ENCODE measurements around a stretch of chr4.

DNA sequence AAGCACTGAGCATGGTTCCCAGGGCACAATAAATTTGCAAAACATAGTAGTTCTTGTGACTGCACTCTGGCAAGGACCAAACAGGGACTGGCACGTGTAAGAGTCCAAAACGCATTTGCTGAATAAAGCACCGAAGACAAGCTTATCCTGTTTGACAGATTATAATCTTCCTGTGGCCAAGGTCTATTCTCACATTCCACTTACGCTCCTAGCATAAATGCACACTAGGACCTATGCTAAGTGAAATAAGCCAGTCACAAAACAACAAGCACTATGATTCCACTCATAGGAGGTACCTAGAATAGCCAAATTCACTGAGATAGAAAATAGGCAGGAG lies 77.4 kb downstream of the IRF2 start:
- PRO-cap: no peak

- PRO-cap: no peak
These were observed 72.6 kb downstream of the IRF2 start for GRCh38 chr4:184401457-184402375.

- PRO-cap: no peak
These were observed 66.4 kb downstream of the IRF2 start for GRCh38 chr4:184407783-184408582.

DNA sequence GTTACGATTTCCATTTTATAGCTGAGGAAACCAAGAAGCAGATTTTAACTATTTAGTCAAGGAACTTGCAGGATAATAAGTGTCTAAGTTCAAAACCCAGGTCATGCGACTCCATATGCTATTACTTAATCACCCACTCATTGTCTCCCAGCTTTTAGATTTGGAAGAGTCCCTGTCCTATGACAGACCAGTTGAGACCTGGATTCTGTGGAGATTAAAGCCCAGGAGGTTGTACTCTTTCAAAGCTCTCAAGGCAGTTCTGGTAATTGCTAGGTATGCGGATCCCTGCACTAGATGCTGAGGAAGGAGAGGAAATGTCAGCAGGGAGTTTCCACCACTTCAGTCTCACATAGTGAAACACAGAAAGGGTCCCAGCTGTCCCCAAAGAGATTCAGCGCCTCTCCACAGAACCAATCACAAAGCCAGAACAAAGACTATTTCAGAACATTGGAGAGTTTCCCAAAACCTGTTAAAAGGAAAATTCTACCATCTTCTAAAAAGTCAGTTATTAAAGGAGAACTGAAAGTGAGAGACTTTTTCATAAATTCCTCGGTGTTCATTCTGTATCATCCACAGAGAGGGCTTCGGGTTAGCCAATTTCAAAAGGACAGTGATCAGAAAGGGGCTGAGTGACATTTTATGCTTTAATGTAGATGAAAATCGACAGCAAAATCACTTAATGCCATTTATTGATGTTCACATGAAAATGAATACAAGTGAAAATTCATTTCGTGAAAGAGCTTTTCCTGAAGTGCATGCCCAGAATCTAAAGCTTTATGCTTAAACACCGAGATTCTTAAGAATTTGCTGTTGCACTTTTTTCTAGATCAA lies 53.3 kb downstream of the IRF2 start:
- PRO-cap: no peak

- PRO-cap: no peak
These were observed 892 bp downstream of the IRF2 start for GRCh38 chr4:184473402-184473913.

DNA sequence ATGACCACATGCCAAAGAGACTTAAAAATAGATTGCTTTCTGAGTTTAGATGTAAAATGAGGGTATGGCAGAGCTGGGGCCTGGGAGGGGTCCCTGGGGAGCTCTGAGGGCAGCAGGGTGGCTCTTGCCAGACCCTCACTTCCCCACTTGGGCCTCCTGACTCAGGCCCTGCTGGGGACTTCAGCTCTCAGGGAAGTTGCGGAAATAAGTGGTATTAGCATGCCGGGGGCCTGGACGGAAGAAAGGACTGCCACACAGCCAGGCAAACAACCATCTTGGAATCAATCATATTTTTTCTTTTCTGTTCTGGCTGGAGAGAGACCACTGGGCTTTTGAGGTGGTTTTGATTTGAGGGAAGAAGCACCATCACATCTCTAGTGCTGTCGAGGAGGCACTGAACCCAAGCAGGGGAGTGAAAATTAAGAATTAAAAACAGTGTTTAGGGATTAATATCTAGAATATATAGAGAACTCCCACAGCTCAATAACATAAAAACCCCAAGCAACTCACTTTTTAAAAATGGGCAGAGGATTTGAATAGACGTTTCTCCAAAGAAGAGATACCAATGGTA lies 19.1 kb upstream of the CENPU start:
- PRO-cap: no peak

GRCh38 chr4:184782052-184782697 lies 43.6 kb downstream of the ACSL1 start:
- PRO-cap: no peak

DNA sequence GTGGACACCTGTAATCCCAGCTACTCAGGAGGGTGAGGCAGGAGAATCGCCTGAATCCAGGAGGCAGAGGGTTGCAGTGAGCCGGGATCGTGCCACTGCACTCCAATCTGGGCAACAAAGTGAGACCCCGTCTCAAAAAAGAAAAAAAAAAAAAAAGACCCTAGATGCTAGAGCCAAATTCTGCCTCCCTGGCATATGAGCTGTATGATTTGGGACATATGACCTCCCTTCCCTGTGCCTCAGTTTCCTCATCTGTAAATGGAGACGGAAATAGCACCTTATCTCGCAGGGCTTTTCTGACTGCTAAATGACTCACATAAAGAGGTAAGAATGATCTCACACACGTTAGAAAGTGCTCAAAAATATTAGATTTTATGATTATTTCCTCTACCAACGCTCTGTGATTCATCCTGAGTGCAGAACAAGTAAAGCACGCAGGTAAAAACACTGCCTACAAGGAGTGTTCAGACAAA lies 21.3 kb downstream of the ACSL1 start:
- PRO-cap: no peak

- PRO-cap: no peak
These were observed 20.4 kb downstream of the ACSL1 start for GRCh38 chr4:184805193-184805984.

DNA sequence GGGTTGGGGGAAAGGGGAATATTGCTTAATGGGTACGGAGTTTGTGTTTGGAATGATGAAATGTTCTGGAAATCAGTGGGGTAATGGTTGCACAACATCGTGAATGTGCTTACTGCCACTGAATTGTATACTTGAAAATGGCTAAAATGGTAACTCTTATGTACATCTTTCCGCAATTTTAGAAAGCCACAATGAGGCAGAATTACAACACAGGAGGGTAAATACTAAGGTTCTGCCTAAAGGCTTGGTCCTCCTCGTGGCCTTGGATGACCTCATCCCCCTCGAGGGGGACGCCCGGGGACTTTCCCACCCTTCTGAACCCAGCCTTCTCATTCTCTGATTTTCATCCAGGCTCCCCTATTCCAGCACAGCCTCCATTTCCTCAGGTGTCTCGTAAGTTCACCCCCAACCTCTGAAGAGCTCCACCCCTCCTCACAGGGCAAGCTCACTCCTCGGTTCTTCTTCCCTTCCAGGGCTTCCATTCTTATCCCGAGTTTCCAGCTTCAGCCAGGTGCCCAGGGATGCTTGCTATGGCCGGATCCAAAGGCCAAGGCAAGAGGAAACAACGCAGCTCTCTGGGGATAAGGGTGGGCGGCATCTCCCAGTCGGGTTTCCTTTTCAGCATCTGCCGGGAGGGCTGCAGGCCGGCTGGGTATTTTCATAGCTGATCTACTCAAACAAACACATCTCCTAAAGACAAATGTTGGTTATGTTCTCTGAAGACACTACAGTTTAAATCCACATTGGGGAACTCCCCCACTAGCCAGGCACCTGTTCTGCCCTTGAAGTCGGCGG lies 71.3 kb upstream of the ACSL1 start:
- PRO-cap: no peak

DNA sequence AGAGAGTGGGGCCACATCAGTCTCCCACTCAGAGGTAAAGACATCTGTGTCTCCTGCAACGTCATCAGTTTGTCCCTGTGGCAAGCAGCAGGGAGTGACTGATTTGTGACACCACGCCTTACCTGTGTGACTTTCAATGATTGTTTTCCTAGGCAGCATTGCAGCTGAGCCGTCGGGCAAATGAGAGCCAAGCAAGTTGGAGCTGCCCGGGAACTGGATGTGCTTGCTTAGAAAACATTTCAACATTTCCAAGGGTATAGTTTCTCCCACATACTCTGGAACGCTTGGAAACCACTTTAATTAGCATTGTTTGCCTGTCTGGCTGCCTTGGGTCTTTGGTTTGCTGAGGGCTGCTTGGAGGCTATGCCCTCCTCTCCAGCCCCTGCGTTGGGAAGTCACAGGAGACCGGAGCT lies 29.6 kb upstream of the HELT start:
- PRO-cap: no peak

DNA sequence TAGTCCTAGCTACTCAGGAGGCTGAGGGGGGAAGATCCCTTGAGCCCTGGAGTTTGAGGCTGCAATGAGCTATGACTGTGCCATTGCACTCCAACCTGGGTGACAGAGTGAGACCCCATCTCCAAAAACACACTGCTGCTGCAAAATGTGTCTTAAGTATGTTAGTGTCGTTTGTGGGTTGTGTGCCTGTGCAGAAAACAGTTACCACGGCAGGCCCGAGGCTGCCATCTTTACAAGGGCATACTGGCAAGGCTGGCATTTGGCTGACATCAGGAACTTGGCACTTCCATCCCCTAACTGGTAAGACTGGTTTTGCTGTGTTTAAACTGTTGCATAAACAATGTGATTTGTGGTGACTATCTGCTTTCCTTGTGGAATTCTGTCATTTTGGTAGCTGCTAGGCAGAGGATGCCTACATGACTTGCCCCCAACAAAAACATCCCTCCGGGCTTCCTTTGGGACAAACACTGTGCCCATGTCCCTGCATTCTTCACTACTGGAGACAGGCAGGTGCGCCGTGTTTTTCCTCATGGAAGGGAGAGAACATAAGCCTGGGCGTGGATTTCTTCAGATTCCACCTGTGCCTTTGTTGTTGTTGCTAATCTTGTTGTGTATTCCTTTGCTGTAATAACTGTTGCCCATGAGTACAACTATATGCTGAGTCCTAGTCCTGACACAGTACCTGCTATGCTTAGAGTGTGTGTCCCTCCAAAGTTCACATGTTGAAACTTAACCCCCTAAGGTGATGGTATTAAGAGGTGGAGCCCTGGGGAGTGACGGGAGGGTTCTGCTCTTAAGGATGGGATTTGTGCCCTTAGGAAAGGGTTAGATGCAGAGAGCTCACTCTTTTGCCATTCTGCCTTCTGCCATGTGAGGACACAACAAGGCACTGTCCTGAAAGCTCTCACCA lies 12.1 kb downstream of the LRP2BP start:
- PRO-cap: no peak

- PRO-cap: no peak
These were observed 908 bp downstream of the LRP2BP start for GRCh38 chr4:185394453-185395578.

DNA sequence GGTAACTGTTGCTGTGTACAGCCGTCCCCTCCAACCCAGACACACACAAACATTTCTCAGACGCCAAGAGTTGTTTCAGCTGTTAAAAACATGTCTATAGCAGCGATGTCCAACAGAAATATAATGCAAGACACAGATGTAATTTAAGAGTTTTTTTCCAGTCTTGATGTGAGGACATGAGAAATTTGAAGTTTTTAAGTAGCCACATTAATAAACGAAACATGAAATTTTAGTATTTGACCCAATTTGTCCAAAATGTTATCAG lies 601 bp downstream of the ANKRD37 start:
- PRO-cap: no peak

DNA sequence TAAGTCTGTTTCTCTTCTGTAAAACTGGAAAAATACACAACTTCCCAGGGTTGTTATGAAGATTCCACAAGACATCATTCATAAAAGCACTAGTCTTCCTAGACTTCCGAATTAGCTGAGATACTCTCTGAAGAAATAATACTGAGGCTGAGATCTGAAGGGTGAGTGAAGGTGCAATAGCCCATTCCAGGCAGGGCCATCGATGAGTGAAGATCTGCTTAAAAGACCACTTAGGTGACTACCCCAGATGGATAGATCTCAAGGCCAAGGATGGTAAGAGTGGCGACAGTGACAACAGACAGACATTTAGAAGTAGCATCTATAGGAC lies 998 bp downstream of the UFSP2 start:
- PRO-cap: no peak

GRCh38 chr4:185513370-185514237 lies 21.7 kb downstream of the PDLIM3 start:
- PRO-cap: no peak

GRCh38 chr4:185519981-185520627 lies 15.2 kb downstream of the PDLIM3 start:
- PRO-cap: no peak

GRCh38 chr4:185541075-185541836 lies 5.9 kb upstream of the PDLIM3 start:
- PRO-cap: bidirectional peak, plus-strand start at chr4:185541694, minus-strand start at chr4:185541391

- PRO-cap: no peak
These were observed 32.5 kb upstream of the PDLIM3 start for GRCh38 chr4:185567856-185568200.

- PRO-cap: no peak
These were observed 38.4 kb upstream of the PDLIM3 start for GRCh38 chr4:185573428-185574340.